BJ (cell line): ENCODE data around the genes SCD5 and ABRAXAS1.

DNA sequence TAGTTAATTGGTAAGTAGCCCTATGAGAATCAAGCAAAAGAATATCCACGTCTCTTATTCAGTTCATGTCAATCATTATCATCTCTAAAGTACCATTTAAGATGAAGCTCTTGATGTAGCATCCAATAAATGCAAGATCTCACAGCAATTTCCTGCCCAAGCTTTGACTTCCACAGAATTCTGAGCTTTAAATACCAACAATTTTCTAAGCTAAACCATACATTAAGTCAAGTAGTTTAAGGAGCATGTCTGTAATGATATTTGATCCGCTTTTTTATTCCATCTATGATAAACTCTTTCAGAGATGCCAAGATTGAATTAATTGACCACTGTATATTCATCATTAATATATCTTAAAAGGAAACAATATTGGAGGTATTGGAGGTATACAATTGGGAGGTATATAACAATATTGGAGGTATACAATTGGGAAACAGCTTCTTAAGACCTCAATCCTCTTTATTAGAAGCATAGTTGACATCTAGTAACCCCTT lies 209.2 kb upstream of the RASGEF1B start:
- CAGE, long polyA plus RNA = no peak
- RRBS = no CpG with 5 or more reads among the region's 2 CpGs

DNA sequence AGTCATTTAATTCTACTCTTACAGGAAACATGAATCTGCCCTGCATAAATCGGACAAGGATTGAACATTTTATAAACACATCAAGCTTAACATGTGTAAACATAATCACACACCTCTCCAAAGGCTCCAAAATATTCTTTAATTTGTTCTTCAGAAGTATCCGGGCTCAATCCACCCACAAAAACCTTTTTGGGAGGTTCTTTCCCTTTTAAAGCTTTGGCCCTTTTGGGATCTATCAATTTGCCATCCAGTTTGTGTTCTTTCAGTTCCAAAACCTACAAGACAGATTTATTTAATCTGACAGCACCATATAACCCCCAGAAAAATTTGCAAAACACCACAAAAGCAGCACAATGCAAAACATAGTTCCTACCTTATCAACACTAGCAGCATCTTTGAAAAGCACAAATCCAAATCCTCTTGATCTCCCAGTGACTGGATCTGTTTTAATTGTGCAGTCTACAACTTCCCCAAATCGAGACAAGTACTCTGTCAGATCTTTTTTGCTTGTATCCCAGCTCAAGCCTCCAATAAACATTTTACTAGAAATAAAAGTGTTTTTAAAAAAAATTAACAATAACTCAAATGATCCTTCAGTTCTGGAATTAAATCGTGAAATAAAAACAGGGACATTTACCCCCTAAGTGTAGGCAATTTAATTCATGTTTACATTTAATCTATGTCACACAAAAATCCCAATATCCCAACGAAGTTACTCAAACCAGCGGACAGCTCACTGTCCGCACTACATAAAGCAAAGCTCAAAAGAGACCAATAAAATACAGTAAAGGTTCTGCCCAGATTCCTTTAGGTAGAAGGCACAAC lies 2.1 kb downstream of the HNRNPDL start:
- CAGE, long polyA plus RNA = start-site peak on the minus strand centred at position 223 of the sequence, 46 bp wide, 23 and 22 reads in 2 replicates
- RRBS = no CpG with 5 or more reads among the region's 7 CpGs

DNA sequence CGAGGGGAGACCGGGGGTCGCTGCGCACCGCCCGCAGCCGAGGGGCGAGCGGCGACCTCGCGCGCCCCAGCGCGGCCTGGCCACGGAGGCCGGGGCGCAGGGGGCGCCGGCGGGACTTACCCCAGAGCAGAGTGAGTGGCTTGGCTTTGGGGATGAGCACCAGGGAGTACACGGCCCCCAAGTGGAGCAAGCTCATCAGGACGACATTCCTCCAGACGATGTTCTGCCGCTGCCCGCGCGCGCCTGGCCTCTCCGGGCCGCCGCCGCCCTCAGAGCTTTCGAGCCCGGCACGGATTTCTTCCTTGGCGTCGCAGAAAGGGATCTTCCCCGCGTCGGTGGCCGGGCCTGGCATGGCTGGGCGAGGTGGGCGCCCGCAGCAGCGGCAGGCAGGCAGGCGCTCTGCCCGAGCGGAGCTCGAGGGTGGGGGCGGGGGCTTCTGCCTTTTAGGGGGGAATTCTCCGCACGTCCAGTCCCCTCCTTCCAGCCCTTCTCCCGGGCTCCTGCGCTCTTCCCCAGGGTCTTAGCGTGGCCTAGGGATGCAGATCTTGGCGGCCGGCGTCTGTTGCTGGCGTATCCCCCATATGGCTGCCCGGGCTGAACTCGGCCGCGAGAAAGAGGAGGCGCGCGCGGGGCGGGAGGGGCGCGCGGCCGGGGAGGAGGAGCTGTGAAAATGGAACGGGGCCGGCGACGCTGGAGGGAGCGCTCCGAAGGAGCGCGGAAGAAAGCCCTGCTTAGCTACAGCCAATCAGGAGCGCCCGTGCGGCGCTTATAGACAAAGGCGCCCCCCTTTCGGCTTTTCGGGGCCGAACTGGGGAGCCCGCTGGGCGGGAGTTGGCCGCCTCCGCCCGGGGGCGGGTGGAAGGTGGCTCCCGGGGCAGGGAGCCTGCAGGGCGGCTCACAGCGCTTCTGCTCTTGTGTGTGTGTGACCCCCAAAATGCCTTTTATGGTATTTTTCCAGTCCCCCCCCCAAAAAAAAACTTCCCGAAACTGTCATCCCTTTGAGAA lies at the start of gene SCD5:
Gene SCD5, minus strand, starts transcription at position 611 of the 1,005 bp plus-strand sequence.
- CAGE, long polyA plus RNA = no peak
- RRBS = 1% methylated on average over 40 of the region's 99 CpGs

DNA sequence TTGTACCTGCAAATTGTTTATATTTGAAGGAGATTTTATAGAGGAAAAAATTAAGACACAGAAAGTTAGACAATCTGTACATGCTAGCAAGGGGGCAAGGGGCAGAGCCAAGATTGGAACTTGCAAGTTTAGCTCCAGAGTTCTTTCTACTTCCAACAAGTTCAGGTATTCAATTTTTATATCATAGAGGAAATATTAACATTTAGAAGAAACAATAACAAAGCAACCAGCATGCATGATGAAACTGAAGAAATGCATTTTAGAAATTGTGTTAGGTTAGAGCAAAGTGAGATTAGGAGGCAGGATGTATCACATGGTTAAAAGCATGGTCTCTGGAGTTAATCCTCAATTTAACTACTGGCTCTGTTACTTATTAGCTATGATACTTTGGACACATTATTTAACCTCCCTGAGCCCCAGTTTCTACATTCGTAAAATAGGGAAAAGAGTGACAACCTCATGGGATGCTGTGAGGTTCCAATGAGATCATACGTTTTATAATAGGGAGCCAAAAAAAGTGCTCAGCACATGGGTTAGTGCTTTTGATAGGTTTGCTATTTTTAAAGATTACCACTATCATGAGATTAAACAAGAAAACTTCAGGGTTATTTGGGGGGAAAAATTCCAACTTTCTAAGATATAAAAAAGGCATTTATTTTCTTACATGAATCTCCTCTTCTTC lies 4.9 kb downstream of the SEC31A start:
- CAGE, long polyA plus RNA = no peak
- RRBS = no CpG with 5 or more reads among the region's 2 CpGs

GRCh38 chr4:82898948-82899275 lies 1.6 kb upstream of the THAP9 start:
- CAGE, long polyA plus RNA = no peak
- RRBS = no CpG with 5 or more reads among the region's 5 CpGs

- CAGE, long polyA plus RNA = no peak
- RRBS = no CpG with 5 or more reads among the region's 2 CpGs
Observed at GRCh38 chr4:83208453-83208822, 76.2 kb downstream of the COQ2 start.

DNA sequence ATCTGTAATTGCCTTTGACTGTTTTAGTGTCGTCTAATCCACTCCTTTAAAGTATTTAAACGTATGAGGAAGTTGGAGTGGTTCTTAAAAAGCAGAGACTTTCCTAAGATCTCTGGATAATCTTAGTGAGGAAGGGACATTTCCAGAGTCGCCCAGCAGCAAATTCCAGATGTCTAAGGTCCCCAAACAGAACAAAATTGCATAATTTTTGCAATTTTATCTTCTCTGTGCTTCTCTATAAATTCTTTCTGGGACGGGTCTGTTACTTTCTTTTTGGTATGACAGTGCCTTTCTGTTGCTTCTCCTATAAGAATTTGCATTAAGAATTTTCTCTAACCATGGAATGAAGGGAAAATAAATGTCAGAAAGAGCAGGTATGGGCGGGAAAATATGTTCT lies 449 bp downstream of the MRPS18C start:
- CAGE, long polyA plus RNA = no peak
- RRBS = no CpG with 5 or more reads among the region's 5 CpGs

DNA sequence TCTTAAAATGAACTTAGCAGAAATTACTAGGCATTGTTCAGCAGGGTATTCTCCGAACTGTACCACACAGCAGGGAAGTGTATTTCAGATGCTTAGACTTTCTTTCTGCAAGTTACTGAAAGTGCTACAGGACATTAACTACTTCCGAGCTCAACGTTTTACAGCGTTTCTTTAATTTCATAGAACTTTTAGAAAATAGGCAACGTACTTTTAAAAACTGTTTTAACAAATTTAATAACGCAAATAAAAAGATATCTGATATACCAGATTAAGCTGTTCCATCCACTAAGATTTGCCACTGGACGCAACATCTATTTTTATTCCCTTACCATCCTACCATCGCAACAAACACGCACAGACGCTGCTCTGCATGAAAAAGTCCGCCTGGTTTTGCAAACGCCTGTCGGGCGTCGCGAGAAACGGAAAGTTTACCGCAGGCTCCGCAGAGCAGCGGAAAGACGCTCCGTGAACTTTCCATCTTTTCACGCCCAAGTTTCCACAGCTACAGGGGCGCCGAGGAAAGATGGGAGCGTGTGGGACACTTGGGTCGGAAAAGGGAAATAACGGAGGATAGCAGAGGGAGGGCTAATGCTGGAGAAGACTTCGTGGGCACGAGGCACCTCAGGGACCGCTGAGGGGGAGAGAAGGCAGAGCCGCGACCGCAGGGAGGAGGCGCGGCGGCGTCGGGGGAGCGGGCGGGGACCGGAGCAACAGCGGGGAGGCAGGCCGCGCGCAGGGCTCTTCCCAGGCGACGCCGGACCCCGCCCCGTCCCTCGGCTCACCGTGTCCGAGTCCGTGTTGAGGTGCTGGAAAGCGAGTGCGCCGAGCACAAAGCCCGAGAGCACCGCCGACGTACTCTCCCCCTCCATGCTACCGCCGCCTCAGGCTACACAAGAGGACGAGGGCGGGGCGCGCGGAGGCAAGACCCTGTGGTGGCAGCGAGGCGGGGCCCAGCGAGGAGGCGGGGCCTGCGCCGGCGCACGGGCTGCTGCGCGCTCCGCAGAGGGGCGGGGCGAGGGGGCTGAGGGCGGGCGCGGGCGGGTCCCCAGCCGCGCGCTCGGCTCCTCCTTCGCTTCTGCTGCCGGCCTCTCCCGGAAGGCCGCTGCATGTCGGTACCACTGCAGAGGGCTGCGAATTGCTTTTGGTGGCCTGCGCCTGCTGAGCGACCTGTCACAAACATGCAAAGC lies at the start of gene ABRAXAS1:
Gene ABRAXAS1, minus strand, starts transcription at position 897 of the 1,187 bp plus-strand sequence.
- CAGE, long polyA plus RNA = no peak
- RRBS = under 1% methylated on average over 14 of the region's 98 CpGs

DNA sequence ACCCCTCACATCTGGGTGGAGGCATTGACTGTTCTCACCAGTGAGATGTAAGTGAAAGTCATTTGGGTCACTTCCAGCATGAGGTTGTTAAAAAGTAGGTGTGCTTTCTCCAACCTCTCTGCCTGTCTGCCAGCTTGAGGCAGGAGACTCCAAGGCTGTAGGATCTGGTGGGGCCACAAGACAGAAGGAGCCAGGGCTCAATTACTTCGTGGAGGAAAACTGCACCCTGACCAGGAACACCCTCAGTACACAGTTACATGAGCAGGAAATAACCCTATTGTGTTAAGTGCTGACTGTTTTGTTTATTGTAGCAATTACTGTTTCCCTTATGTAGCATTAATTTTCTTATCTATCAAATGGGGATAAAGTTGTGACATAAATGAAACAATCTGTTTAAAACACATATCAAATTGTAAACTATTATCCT lies 94.4 kb downstream of the GPAT3 start:
- CAGE, long polyA plus RNA = no peak
- RRBS = no CpG with 5 or more reads among the region's 1 CpG

GRCh38 chr4:84126717-84126896 lies 372.5 kb downstream of the NKX6-1 start:
- CAGE, long polyA plus RNA = no peak
- RRBS = no CpG with 5 or more reads among the region's 7 CpGs

GRCh38 chr4:84683203-84683843 lies 100.4 kb downstream of the CDS1 start:
- CAGE, long polyA plus RNA = no peak
- RRBS = no CpG with 5 or more reads among the region's 6 CpGs

DNA sequence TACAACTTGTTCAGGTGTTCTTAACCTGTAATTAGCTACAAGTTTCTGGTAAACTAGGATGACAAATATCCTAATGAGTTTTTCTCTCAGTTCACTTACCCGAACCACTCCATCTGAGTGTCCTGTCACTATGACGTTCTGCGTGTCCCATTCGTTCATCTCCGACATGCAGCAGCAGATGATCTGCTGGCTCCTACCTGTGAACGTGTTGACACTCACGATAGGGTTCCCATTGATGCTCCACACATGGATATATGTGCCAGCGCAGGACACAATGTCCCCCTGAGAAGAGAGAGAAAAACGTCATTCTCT lies 100.9 kb downstream of the CDS1 start:
- CAGE, long polyA plus RNA = no peak
- RRBS = no CpG with 5 or more reads among the region's 9 CpGs

GRCh38 chr4:84736942-84737583 lies 154.1 kb downstream of the CDS1 start:
- CAGE, long polyA plus RNA = no peak
- RRBS = no CpG with 5 or more reads among the region's 4 CpGs

GRCh38 chr4:85510458-85510964 lies 35.6 kb downstream of the ARHGAP24 start:
- CAGE, long polyA plus RNA = no peak
- RRBS = no CpG with 5 or more reads among the region's 5 CpGs

DNA sequence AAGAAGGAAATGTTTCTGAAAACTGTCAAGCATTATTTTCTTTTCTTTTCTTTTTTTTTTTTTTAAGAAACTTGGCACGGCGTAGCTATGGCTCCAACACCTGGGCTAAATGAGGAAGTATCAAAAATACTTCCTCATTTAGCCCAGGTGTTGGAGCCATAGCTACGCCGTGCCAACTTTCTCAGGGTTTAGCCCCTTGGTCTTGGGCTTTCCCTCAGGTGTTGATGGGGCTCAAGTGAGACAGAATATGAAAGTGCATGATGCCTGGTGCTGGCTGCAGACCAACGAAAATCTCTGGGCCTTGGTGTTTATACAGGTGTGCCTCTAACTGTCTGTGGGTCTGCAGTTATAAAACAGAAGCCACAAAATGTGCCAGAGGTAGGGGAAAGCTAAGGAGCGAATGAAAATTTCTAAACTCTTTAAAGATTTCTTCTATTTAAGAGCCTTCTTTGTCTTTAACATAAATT lies 132.7 kb downstream of the ARHGAP24 start:
- CAGE, long polyA plus RNA = no peak
- RRBS = no CpG with 5 or more reads among the region's 6 CpGs

GRCh38 chr4:85780463-85781241 lies 305.7 kb downstream of the ARHGAP24 start:
- CAGE, long polyA plus RNA = no peak
- RRBS = no CpG with 5 or more reads among the region's 4 CpGs

GRCh38 chr4:85799917-85800739 lies 325.2 kb downstream of the ARHGAP24 start:
- CAGE, long polyA plus RNA = no peak
- RRBS = no CpG with 5 or more reads among the region's 1 CpG

- CAGE, long polyA plus RNA = no peak
- RRBS = no CpG with 5 or more reads among the region's 4 CpGs
Observed at GRCh38 chr4:85953475-85953905, 406.4 kb downstream of the MAPK10 start.

GRCh38 chr4:86593689-86594264 lies 338 bp upstream of the PTPN13 start:
- CAGE, long polyA plus RNA = no peak
- RRBS = 0% methylated on average over 7 of the region's 25 CpGs

GRCh38 chr4:86971522-86972345 lies 36.9 kb downstream of the AFF1 start:
- CAGE, long polyA plus RNA = no peak
- RRBS = no CpG with 5 or more reads among the region's 3 CpGs